Heart left ventricle (tissue), 7 donors: Measurements from ENCODE around the genes OR2K2 and GNG10.

DNA sequence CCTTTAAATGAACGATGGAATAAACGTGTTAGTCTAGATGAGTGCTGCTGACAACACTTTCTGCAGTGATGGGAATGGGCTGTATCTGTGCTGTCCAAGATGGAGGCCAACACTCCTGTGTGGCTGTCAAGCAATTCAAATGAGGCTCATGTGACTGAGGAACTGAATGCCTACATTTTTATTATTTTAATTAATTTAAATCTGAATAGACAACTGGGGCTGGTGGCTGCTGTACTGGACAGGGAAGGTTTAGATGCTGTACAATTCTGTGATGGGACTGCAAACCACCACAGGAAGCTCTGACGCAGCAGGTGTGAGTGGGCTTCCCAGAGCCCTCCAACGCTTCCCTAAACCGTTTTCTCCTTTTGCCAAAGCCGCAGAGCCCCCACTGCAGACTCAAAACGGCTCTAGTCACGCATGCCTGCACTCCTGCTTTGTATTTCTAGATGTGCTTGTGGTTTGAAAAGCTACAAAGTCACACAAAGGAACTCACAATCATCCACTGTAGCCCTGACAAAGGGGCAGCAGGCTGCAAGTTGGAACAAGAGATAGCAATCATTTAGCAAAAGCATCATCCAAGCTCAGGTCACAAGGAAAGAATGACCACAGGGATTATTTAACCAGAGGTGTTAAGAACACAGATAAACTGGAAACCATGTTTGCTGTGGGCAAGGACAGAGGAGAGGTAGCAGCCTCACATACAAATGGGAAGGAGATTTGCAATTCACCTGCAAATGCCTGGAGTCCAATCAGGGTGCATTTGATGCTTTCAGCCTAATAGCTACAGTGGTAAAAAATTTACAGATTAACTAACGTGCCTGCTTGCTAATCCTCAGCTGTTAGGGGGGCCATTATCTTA is 79.3 kb downstream of the PTPN3 start:
- PRO-cap, 6 experiments, result no peak in any of the 6 experiments
- RAMPAGE, long total RNA, 2 experiments, result no peak in any of the 2 experiments
- RRBS, result no CpG with 5 or more reads among the region's 9 CpGs

DNA sequence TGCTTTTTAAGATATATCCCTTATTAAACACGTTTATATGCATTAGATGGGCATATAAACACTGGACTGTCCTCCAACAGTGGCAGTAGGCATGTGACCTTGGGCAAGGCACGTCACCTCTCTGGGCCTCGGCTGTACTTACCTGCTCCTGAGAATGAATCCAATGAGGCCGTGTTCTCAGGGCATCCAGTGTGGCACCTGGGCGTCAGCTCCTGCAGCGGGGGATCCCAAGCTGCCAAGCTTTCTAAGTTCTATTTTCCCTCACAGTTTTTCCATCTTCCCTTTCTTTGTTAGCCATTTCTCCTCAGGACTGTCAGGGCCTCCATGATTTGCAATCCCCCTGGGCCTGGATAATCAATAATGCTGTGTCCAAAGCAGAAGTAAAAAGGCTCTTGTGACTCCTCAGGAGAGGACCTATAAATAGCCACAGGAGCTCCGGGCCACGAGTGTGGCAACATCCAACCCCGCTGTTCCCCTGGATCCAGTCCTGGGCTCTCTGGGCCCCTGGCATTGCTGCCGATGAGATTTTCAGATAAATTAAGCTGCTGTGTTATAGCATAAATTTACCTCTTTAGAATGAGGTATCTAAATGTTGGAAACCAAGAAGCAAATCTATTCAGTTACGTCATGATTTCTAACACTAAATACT is 76.9 kb downstream of the PTPN3 start:
- PRO-cap, 6 experiments, result peak in 1 of 6 experiments; most common minus-strand start position 394 of the sequence (in 1)
- RAMPAGE, long total RNA, 2 experiments, result start-site peak on the minus strand in 2 of 2 experiments, centred at positions 362 to 367 of the sequence, 441 to 593 reads per replicate
- RRBS, result no CpG with 5 or more reads among the region's 11 CpGs

DNA sequence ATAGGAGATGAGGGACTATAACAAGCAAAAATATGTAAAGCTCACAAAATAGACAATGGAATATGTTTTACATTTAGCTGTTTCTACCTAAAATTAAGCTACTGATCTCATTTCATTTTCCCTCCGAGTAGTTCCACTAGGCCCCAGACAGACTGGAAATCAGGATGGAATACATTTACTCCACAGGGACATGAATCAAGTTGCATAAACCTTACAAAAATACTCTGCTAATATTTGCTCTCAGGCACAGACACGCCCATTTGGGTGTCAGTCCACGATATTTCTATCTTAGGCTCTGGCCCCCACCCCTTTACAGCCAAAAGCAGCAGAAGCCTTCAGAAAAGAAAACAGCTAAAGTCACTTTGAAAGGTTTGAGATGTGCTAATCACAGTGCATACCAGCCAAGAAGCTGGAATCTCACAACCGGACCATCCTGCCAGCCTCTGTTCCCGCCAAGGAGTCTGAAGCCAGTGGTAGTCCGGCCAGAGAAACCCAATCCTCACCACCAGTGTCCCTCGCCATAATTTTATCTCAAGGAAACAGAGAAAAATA is 22.6 kb downstream of the PTPN3 start:
- PRO-cap, 6 experiments, result no peak in any of the 6 experiments
- RAMPAGE, long total RNA, 2 experiments, result no peak in any of the 2 experiments
- RRBS, result 14% methylated on average over 3 of the region's 7 CpGs

- PRO-cap, 6 experiments, result no peak in any of the 6 experiments
- RAMPAGE, long total RNA, 2 experiments, result no peak in any of the 2 experiments
- RRBS, result 91% methylated on average over 2 of the region's 18 CpGs
These were observed 14.3 kb downstream of the PTPN3 start for GRCh38 chr9:109483603-109484442.

GRCh38 chr9:109745784-109746466 is 34.1 kb upstream of the PALM2AKAP2 start:
- PRO-cap, 6 experiments, result peak in 3 of 6 experiments; most common plus-strand start chr9:109746174 (in 1); most common minus-strand start chr9:109746023 (in 3)
- RAMPAGE, long total RNA, 2 experiments, result no peak in any of the 2 experiments
- RRBS, result no CpG with 5 or more reads among the region's 6 CpGs

DNA sequence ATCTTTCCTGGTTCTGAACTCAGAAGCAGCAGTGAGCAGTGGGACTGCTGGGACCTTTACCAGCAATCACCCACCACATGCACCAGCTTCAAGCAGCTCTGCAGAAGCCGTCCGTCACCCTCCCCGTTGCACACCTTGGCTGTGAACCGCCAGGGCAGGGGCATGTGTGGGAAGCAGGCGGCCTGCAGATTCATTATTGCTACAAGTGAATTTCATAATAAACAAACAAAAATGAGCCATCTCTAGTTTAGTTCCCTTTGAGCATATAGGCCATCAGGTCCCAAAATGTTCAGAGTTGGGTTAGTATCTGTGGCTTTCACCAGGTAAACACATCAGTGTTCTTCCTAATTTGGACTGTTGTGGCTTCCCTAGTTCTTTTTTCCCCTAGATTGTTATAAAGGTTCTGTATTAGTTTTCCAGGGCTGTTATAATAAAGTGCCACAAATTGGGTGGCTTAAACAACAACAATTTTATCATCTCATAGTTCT is 17.6 kb downstream of the PALM2AKAP2 start:
- PRO-cap, 6 experiments, result no peak in any of the 6 experiments
- RAMPAGE, long total RNA, 2 experiments, result no peak in any of the 2 experiments
- RRBS, result no CpG with 5 or more reads among the region's 5 CpGs

- PRO-cap, 6 experiments, result peak in 5 of 6 experiments; most common plus-strand start chr9:109857106 (in 3); most common minus-strand start chr9:109856790 (in 1)
- RAMPAGE, long total RNA, 2 experiments, result no peak in any of the 2 experiments
- RRBS, result no CpG with 5 or more reads among the region's 7 CpGs
These were observed 76.8 kb downstream of the PALM2AKAP2 start for GRCh38 chr9:109856501-109857395.

DNA sequence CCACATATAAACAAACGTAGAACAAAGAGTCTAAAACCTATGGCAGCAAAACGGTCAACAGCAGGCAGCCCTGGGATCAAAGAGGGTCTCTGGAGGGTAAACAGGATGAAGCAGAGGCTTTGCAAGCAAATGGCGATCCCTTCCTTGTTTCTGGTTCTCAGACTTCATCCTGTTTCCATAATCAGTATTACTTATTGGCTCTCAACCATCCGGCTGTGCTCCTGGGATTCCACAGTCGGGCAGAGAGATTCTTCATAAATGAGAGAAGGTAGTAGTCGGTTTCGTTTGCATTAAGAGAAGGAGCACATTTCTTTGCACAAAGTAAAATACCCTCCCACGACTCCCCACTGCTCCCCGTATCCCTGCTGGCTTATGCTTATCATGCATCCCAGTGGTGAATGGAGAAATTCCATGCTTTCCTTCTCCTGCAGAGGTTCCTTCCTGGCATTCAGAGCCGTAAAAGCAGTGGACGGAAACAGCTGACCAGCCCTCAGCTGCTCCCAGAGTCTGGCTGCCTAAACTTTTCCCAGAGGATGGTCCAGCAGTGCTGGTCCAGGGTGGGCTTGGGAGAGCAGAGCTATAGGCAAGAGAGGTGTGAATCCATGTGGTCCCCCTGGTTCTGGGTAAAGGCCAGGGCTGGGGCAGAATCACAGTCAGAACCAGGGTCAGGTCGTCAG is 93.2 kb downstream of the C9orf152 start:
- PRO-cap, 6 experiments, result peak in 1 of 6 experiments; most common plus-strand start position 529 of the sequence (in 1); most common minus-strand start position 400 of the sequence (in 1)
- RAMPAGE, long total RNA, 2 experiments, result no peak in any of the 2 experiments
- RRBS, result no CpG with 5 or more reads among the region's 12 CpGs

DNA sequence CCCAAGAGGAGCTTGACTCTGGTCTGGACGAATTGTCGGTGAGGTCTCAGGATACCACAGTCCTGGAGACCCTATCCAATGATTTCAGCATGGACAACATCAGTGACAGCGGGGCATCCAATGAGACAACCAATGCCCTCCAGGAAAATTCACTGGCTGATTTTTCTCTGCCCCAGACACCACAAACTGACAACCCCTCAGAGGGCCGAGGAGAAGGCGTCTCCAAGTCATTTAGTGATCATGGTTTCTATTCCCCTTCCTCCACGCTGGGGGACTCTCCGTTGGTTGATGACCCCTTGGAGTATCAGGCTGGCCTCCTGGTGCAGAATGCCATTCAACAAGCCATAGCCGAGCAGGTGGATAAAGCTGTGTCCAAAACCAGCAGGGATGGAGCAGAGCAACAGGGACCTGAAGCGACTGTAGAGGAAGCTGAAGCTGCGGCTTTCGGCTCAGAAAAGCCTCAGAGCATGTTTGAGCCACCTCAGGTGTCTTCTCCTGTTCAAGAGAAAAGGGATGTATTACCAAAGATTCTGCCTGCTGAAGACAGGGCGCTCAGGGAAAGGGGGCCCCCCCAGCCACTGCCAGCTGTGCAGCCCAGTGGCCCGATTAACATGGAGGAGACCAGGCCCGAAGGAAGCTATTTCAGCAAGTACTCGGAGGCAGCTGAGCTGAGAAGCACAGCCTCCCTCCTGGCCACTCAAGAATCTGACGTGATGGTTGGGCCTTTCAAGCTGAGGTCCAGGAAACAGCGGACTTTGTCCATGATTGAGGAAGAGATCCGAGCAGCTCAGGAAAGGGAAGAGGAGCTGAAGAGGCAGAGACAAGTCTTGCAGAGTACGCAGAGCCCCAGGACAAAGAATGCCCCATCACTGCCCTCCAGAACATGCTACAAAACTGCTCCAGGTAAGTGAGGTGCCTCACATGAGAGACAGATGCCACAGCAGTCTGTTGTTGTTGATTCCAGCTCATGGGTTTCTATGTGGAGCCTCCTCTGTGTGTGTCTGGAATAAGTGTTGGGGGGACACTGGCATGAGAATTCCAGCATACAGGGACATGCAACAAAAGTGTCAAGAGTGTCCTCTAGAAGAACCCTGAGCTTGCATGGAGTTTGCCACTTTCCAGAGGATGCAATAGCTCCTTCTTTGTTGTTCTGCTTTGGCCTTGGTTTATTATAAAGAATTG is 69.9 kb downstream of the C9orf152 start:
- PRO-cap, 6 experiments, result peak in 2 of 6 experiments; most common plus-strand start position 527 of the sequence (in 1)
- RAMPAGE, long total RNA, 2 experiments, result no peak in any of the 2 experiments
- RRBS, result no CpG with 5 or more reads among the region's 19 CpGs

GRCh38 chr9:110214105-110214505 is 6.1 kb upstream of the C9orf152 start:
- PRO-cap, 6 experiments, result no peak in any of the 6 experiments
- RAMPAGE, long total RNA, 2 experiments, result no peak in any of the 2 experiments
- RRBS, result no CpG with 5 or more reads among the region's 6 CpGs

GRCh38 chr9:110303035-110303631 is 34.5 kb downstream of the TXNDC8 start:
- PRO-cap, 6 experiments, result no peak in any of the 6 experiments
- RAMPAGE, long total RNA, 2 experiments, result no peak in any of the 2 experiments
- RRBS, result no CpG with 5 or more reads among the region's 3 CpGs

DNA sequence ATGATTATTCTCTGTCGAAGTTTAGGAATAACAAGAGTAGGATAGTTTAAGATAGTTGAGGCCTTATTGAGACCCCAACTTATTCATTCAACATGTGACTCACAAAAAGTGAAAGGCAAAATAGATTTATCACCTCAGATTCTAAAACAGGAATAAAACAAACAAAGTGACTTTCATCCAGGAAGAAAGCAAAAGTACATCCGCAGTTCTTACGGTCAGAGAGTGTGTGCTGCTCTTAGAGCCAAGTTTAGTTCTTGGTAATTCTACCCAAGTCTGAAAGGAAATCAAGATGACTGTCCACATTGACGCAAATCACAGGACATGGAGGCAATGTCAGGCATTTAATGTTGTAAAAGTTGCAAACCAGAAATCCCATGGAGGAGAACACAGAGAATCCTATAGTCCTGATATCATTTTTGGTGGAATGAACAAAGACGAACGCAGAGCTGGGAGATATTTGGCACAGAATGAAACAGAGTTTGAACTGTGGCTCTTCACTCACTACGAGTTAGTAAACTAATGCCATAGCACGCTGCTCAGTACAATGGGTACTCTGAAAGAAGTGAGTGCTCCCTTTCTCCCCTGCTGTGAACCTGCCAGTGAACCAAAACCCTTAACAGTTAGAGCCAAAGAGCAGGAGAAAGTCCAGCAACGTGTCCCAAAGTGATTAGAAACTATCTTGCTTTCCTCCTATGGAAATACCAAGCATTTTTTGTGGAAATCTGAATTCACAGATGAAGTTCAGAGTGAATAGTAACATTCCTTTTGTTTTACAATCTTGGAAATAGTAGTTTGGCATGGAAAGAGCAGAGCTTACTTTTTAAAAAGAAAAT is 74.2 kb downstream of the MUSK start:
- PRO-cap, 6 experiments, result no peak in any of the 6 experiments
- RAMPAGE, long total RNA, 2 experiments, result no peak in any of the 2 experiments
- RRBS, result no CpG with 5 or more reads among the region's 9 CpGs

- PRO-cap, 6 experiments, result no peak in any of the 6 experiments
- RAMPAGE, long total RNA, 2 experiments, result no peak in any of the 2 experiments
- RRBS, result no CpG with 5 or more reads among the region's 9 CpGs
These were observed 96.9 kb downstream of the LPAR1 start for GRCh38 chr9:110941296-110941747.

GRCh38 chr9:111037166-111037701 is 1.0 kb downstream of the LPAR1 start:
- PRO-cap, 6 experiments, result peak in 1 of 6 experiments; most common plus-strand start chr9:111037620 (in 1)
- RAMPAGE, long total RNA, 2 experiments, result no peak in any of the 2 experiments
- RRBS, result no CpG with 5 or more reads among the region's 17 CpGs

DNA sequence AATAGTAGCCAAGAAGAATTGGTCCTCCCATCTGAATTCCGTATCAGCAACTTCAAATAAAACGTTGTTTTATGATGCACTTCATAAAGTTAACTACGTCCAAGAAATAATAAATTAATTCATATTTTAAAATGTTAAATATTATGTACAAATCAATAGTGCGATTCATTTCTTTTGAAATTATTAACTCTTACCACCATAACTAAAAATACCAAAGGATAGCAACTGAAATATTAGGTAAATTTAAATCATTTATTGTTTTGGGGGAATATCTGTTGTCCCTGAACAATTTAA is at the start of gene OR2K2:
OR2K2 (minus strand) TSS at position 93 of the 294 bp plus-strand sequence.
- PRO-cap, 6 experiments, result no peak in any of the 6 experiments
- RAMPAGE, long total RNA, 2 experiments, result no peak in any of the 2 experiments
- RRBS, result no CpG with 5 or more reads among the region's 4 CpGs

DNA sequence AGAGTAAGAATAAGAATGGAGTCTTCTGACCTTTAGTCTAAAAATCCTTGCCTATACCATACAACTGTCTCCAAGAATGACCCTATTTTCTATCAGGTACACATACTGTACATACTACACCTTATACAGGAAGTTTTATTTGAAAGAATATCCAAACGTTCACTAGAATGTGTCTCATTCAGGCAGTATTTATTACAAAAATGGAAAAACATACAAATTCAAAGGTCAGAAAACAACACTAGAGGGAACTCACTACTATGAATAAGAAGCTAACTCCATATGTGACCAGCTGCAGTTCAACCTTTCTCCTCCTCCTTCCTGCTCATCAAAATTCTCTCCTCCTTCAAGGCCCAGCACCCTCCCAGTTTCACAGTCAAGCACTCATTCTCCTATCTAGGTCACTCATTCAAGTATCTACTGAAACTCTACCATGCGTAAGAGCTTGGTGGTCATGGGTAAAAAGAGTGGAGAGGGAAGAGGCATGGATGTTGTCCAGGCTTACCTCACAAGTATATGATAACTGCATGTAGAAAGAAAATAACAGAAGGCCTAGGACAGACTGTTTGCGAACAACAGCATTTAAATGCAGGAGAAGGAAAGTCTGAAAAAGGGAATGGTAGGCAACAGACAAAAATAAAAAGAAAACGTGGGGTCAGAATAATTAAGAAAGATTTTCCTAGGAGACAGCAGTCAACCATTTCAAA is 27.7 kb downstream of the ECPAS start:
- PRO-cap, 6 experiments, result no peak in any of the 6 experiments
- RAMPAGE, long total RNA, 2 experiments, result no peak in any of the 2 experiments
- RRBS, result no CpG with 5 or more reads among the region's 4 CpGs

GRCh38 chr9:111633179-111633979 is 2.2 kb downstream of the DNAJC25 start:
- PRO-cap, 6 experiments, result no peak in any of the 6 experiments
- RAMPAGE, long total RNA, 2 experiments, result no peak in any of the 2 experiments
- RRBS, result no CpG with 5 or more reads among the region's 7 CpGs

DNA sequence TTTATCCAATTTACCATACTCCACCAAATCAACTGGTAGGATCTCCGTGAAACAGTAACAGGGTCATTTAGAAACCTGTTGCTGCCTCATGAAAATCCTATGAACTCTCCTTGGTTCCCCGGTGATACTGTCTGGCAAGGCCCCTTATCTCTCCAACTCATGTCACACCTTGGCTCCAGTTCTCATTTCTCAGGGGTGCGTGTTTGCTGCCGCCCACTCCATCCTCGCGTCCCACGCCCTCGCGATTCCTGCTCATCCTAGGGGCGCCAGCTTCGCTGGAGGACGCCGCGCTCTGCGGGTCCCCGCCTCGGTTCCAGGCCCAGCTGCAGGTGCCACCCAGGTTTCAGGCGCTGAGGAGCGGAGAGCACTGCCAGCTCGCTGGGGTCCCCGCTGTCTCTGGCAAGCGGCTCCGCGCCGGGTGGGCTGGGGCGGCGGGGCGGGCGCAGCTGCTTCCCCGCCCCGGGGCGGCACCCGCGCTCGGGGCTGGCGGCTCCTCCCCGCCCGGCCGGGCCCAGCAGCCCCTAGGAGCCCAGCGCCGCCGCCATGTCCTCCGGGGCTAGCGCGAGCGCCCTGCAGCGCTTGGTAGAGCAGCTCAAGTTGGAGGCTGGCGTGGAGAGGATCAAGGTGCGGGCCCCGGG is at the start of gene GNG10:
GNG10 (plus strand) TSS at position 514 of the 638 bp plus-strand sequence.
- PRO-cap, 6 experiments, result peak in 6 of 6 experiments; most common plus-strand start position 514 of the sequence (in 6); most common minus-strand start position 398 of the sequence (in 4)
- RAMPAGE, long total RNA, 2 experiments, result start-site peak on the plus strand in 2 of 2 experiments, centred at positions 520 to 532 of the sequence, 382 to 772 reads per replicate
- RRBS, result 1% methylated on average over 22 of the region's 50 CpGs

- PRO-cap, 6 experiments, result no peak in any of the 6 experiments
- RAMPAGE, long total RNA, 2 experiments, result no peak in any of the 2 experiments
- RRBS, result no CpG with 5 or more reads among the region's 9 CpGs
These were observed 11.1 kb upstream of the SHOC1 start for GRCh38 chr9:111805566-111806562.

DNA sequence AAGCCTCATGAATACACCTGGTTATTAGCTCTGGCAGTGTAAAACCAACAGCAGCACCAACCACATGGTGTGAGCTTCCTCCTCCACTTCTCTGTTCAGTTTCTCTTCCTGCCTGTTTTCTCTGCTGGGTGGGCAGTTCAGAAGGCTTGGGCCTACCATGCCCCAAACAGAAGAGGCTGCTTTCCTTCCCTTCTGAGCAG is 86.9 kb downstream of the UGCG start:
- PRO-cap, 6 experiments, result no peak in any of the 6 experiments
- RAMPAGE, long total RNA, 2 experiments, result no peak in any of the 2 experiments